ENCODE results near the genes BAHCC1, FAAP100 and ARL16.

DNA sequence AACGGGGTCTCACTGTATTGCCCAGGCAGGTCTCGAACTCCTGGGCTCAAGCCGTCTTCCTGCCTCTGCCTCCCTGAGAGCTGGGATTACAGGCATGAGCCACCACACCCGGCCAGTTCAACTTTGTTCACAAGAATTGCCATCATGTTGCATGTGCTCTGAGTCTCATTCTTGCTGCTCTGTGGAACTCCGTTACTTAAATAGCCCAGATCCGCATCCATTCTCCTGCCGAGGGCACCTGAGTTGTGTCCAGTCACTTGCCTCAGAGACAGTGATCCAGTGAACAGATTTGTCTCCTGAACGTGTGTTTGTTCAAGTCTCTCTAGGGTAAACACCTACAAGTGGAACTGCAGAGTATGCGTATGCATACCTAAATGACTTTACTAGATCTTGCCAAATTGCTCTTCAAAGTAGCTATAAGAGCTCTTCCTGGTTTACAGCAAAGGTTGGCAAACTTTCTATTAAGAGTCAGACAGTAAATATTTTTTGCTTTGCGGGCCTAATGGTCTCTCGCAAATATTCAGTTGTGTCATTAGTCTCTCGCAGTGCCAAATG, 3.4 kb upstream of the SLC38A10 start:
- PRO-cap, 2 experiments: peak in 1 of 2 experiments; most common minus-strand start position 122 of the sequence (in 1)

DNA sequence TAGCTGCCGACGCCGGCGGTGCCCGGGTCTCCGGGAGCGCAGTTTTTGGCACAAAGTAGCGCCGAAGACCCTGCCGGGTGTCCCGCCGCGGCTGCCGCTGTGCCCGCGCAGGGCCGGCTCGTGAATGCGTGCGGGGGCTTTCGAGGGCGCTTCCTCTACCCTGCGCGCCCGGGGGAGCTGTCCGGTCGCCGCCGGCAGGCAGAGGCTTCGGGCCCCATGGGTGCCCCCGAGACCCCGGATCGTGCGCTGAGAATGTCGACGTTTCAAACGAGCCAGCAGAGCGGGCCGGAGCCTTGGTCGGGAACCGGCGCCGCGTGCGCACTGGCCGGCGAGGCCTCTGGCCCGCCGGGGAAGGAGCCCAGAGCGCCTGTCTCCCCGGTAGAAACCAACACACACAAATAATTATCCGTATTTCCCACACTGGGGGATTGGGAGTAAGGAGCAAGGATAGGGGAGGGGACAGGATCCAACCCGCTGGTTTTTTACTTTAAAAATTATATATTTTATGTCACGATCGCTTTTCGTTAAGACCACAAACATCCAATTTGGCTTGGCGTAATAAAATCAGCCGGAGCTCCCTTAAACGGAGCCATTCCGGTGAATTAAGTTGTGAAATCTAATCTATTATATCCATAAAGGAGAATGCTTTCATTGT, 46.7 kb upstream of the SLC38A10 start:
- PRO-cap, 2 experiments: no peak in any of the 2 experiments

- PRO-cap, 2 experiments: peak in 2 of 2 experiments; most common plus-strand start chr17:81387889 (in 1); most common minus-strand start chr17:81387900 (in 2)
Observed at GRCh38 chr17:81387732-81388028, 7.6 kb upstream of the BAHCC1 start.

DNA sequence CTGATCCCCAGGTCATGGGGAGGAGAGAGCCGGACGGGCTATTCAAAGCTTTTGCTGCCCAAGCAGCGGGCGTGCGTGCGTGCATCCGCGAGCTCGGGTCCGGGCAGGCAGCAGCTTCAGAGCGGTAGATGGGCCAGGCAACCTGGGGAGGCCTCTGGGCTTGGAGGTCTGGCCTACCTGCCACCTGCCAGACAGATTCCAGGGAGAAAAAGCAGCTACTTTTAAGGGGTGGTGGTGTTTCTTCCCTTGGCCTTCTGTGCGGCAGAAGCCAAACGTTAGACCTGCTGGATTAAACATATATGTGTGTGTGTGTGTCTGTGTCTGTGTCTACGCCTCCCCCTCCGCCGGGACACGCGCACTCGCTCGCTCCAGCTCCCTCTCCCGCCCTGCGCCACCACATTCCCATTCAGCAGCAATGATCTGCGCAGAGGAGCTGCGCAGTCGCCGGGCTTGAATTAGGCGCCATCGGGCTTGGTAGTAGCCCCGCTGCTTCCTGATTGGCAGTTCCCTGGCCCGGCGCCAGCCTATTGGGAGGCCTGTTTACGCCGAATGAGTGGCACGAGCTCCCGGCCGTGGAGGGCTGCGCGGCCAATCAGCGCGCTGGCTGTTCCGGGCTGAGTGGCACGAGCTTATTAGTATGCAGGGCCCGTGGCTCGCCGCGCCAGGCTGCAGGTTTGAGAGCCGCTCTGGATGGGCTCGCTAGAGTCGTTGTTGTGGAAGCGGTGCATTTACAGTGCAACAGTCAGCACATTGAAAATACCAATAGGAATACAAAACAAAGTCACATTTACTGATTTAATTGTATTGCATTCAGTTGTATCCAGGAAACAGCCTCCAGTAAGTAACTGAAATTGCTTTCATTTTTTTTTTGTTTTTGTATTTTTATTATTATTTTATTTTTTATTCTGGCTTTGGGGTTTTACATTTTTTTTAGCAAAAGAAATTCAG, at the start of gene BAHCC1:
TSS of gene BAHCC1 (plus strand) at position 659 of the 948 bp plus-strand sequence.
- PRO-cap, 2 experiments: peak in 2 of 2 experiments; most common plus-strand start position 702 of the sequence (in 2)

DNA sequence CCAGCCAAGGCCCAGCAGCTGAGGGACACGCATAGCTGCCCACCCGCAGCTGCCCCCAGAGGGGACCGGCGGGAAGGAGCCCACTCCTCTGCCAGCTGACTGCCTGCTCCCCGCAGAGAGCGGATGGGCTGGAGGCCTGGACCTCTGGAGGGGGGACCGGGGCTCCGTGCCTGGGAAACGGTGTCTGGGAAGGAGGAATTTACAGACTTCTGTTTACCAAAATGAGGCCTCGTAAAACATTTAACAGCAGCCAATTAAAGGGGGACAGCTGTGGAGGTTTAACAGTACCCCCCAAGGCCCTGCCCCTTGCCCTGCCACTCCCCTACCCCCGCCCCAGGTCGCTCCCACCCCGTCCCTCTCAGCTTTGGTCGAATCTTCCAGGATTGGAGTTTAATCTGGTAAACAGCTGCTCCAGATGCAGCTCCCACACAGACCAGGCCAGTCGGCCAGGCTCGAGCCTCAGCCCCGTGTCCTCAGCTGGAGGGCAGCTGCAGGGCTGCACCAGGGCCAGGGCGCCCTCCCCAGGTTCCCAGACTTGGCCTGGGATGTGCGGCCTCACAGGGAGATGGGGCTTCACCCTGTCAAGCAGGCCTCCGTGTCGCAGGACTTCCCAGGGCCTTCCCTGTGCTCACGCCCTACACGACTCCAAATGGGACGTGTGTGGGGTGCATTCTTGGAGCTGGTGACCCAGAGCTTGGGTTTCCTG, 41.2 kb downstream of the BAHCC1 start:
- PRO-cap, 2 experiments: no peak in any of the 2 experiments

DNA sequence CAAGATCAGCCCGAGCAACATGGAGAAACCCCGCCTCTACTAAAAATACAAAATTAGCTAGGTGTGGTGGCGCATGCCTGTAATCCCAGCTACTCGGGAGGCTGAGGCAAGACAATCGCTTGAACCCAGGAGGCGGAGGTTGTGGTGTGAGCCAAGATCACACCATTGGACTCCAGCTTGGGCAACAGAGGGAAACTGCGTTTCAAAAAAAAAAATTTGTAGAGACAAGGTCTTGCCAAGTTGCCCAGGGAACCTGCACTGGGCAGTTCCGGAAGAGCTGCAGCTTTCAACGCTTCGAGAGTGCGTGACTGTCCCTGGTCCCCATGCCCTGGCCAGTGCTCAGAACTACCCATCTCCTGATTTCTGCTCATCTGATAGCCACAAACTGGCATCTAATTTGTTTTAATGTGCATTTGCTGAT, 4.0 kb downstream of the ACTG1 start:
- PRO-cap, 2 experiments: peak in 1 of 2 experiments; most common minus-strand start position 361 of the sequence (in 1)

DNA sequence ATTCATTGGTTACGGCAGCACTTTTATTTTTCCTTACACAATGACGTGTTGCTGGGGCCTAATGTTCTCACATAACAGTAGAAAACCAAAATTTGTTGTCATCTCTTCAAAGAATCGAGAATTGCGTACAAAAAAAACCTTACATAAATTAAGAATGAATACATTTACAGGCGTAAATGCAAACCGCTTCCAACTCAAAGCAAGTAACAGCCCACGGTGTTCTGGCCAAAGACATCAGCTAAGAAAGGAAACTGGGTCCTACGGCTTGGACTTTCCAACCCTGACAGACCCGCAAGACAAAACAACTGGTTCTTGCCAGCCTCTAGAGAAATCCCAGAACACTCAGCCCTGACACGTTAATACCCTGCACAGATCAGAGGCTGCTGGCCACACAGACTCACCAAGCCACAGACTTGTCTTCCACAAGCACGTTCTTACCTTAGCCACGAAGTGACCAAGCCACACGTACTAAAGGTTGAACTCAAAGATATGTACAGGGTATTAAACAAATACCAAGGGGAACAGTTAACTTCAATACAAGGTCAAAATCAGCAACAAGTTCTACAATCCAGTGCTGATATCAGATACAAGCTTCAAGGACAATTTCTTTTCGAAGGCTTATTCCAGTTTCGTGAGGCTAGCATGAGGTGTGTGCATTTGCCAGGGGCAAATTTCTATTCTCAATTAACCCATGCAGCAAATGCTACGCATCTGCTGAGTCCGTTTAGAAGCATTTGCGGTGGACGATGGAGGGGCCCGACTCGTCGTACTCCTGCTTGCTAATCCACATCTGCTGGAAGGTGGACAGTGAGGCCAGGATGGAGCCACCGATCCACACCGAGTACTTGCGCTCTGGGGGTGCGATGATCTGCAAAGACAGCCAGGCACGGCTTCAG, 2.4 kb downstream of the ACTG1 start:
- PRO-cap, 2 experiments: no peak in any of the 2 experiments

DNA sequence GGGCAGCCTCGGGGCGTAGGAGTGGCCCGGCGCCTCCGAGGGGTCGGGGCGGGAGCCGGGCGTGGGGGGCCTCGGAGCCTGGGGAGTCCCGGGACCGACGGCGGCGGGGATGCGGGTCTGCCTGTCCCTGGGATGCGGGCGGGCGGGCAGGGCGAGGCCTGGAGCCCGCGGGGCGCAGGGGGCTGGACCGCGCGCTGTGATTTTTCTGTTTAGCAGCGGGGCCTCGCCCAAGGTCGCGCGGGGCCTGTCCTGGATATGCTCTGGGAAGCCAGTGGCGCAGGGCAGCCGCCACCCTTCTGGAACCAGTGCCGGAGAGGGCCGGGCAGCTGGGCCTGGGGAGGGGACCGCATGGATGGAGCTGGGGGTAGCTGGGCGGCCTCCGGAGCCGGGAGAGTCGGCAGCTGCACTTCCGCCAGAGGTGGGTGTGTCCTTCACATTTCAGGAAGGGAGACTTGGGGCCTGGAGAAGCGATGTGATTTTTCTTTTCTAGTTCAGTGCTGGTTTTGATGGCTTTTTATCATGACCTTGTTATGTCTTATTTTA, 2.5 kb upstream of the ACTG1 start:
- PRO-cap, 2 experiments: no peak in any of the 2 experiments

- PRO-cap, 2 experiments: no peak in any of the 2 experiments
Observed at GRCh38 chr17:81545422-81546176, 6.6 kb downstream of the FAAP100 start.

GRCh38 chr17:81550150-81550648, 2.0 kb downstream of the FAAP100 start:
- PRO-cap, 2 experiments: no peak in any of the 2 experiments

DNA sequence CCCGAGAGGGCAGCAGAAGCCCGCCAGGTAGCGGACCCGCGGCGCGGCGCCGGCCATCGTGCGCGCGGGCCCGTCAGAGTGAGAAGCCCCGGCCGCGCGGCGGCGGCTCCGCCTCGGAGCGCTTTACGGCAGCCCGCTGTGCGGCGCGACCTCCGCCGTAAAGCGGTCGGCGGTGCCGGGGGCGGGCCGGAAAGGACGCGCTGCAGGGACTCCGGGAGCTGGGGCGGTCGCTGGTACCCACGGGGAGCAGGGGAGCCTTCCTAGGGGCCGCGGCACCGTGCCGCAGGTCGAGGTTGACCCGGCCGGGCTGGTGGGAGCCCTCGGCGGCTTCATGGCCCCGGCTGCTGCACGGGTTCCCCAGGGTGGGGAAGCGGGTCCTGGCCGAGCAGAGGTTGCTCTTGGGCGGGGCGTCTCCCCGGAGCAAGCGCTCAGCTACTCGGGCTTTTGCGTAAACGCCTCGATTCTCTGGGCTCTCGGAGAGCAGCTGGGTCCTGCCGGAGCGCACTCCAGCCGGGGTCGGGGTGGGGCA, at the start of gene FAAP100:
TSS of gene FAAP100 (minus strand) at position 80 of the 529 bp plus-strand sequence.
- PRO-cap, 2 experiments: peak in 2 of 2 experiments; most common plus-strand start position 205 of the sequence (in 1); most common minus-strand start position 80 of the sequence (in 2)

GRCh38 chr17:81580307-81580847, 28.2 kb upstream of the FAAP100 start:
- PRO-cap, 2 experiments: peak in 1 of 2 experiments; most common minus-strand start chr17:81580487 (in 1)

GRCh38 chr17:81583622-81584373, 31.6 kb upstream of the FAAP100 start:
- PRO-cap, 2 experiments: no peak in any of the 2 experiments

- PRO-cap, 2 experiments: peak in 2 of 2 experiments; most common minus-strand start chr17:81683078 (in 1)
Observed at GRCh38 chr17:81683026-81683894, at the start of gene ARL16. Gene ARL16 (minus strand): TSS chr17:81683797.

DNA sequence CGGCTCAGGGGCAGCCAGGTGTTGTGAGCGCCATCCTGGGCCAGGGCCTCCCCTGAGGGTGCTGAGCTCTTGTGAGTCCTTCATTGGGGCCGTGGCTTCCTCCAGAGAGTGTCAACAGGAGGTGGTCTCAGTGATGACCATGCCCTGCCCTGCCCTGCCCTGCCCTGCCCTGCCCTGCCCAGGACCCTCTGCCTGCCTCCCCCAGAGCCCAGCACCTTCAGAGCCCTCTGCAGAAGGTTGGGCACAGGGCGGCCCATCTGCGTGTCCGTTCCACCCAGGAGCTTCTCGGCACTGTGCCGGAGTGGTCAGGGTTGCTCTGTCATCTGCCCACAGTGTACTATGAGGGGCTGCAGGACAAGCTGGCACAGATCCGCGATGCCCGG, 7.2 kb upstream of the MRPL12 start:
- PRO-cap, 2 experiments: peak in 1 of 2 experiments; most common plus-strand start position 109 of the sequence (in 1)

DNA sequence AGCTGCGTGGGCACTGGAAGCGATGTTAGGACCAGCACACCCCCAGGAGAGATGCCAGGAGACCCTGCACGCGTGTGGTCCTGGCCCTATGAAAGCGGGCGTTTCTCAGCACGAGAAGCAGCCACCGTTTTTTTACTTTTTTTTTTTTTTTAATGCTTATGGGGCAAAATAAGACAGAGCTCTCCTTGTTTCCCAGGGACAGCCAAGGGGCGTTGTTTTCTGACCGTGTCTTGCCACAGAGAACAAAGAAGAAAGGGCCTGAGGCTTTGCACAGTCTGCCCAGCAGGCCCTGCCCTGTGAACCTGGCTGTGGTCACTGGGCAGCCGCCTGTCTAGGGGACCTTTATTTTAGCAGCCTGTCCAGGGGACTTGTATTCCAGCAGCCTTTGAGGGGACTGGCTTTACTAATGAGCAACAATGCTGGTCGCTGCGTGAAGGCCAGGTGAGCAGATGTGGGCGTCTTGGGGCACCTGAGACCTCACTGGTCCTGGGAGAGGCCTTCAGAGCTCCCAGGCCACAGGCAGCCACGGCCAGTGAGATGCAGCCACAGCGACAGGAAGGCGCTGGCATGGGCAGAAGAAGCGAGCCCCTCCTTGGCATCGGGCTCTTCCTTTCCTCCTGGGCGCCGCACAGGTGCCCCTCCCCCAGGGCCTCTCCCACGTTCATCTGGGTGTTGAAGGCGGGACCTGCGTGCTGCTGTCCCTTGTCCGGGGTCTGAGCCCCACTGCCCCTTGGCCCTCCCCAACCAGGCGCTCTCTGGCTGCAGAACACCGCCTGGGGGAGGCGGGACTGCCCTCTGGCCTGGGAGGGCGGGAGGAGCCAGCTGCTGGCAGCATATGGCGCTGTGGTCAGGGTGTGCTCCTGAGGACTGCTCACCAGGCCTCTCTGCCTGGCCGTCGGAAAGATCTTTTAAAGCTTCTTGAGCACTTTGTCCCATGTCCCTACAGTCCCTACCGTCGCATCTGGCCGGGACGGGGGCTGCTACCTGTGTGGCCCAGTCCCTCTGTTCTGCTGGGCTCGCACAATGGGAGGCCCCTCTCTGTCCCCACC, 1.3 kb downstream of the SLC25A10 start:
- PRO-cap, 2 experiments: no peak in any of the 2 experiments

DNA sequence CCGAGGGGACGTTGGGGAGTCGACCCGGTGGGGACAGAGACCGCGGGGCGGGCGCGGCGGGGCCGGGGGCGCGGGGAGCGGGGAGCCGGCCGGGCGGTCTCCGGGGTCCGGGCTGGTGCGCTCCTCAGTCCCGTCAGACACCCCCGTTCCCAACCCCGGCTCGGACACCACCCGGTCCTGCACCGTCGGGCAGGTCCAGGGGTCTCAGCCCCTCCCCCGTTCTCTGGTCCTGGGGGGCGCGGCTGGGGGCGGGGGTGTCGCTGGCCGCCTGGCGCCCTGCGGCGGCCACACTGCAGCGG, 270 bp downstream of the GCGR start:
- PRO-cap, 2 experiments: no peak in any of the 2 experiments

- PRO-cap, 2 experiments: no peak in any of the 2 experiments
Observed at GRCh38 chr17:81804570-81805571, 921 bp downstream of the GCGR start.

GRCh38 chr17:81809367-81809908, 5.5 kb downstream of the GCGR start:
- PRO-cap, 2 experiments: no peak in any of the 2 experiments

GRCh38 chr17:81859420-81860263, 693 bp downstream of the P4HB start:
- PRO-cap, 2 experiments: no peak in any of the 2 experiments

All from monocyte (primary cell).